Hepatocyte (in vitro differentiated cells and primary cell): ENCODE measurements around the genes DAD1 and MMP14.

DNA sequence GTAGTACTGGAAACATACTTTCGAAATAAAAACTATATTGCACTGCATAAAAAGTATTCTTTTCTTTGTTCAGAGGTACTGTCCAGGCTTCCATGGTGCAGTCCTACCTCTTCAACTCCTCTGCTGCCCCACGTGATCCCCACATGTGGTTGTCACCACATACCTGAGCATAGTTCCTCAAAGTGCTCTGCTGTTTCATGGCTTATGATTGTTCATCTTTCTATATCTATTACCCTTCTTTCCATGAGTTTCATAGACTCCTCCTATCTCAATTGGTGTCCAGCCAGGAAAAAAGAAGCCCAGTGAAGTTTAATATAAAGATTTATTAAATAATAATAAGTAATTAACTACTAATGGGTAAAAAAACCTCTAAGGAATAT, 317.6 kb upstream of the OR4E1 start:
- RAMPAGE, long total RNA = no peak
- RRBS = no CpG with 5 or more reads among the region's 2 CpGs

GRCh38 chr14:22040376-22040764, 366.8 kb upstream of the OR4E1 start:
- RAMPAGE, long total RNA = no peak
- RRBS = no CpG with 5 or more reads among the region's 5 CpGs

DNA sequence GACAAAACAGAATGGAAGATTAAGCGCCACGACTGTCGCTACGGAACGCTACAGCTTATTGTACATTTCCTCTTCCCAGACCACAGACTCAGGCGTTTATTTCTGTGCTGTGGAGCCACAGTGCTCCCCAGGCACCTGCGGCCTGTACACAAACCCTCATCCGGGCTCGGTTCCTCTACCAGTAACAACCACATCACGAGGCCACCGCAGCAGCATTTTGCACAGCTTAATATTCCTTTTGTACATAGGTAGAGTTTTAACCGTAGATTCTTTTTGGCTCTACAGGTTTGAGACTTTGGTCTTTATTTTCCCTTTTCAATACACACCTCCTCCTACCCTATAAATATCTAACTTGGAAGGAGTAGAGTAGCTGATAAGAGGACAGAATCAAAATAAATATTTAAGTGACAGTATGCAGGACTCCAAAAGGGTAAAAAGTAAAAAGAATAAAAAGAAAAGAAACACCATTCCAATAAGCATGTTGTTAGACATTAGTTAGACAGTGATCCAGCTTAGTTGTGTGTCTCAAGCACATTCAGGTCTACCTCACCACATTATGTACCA, 397.6 kb upstream of the OR4E1 start:
- RAMPAGE, long total RNA = no peak
- RRBS = no CpG with 5 or more reads among the region's 12 CpGs

DNA sequence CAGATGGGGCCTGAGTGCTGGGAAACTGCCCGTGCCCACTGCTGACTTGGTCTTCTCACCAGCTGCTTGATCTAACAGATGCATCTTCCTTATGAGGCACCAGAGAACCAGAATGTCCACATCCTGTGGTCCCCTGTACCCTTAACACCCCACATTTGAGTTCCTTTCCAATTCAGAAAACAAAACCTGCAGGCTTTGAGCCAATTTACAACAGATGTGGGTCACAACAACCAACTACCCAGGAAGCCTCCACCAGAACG, 153.9 kb downstream of the DAD1 start:
- RAMPAGE, long total RNA = no peak
- RRBS = no CpG with 5 or more reads among the region's 2 CpGs

GRCh38 chr14:22460441-22460997, 128.5 kb downstream of the DAD1 start:
- RAMPAGE, long total RNA = no peak
- RRBS = no CpG with 5 or more reads among the region's 2 CpGs

DNA sequence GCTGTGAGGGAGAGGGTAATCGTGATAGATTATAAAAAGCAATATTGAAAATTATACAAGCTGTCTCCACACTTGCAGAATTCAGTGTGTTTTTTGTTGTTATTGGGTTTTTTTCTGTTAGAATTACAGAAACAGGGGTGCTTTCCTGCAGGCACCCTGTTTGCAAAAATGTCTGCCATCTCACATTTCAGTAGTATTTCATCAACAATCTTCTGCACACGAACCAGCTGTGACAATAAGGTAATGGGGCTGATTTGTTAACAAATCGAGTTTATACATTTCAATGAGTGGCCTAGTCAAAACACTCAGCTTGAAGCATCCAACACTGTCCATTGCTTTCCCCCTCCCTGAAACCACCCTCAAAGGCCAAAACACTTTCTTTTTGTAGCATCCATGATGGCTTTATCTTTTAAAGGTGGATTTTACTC, 90.2 kb downstream of the DAD1 start:
- RAMPAGE, long total RNA = no peak
- RRBS = no CpG with 5 or more reads among the region's 3 CpGs

DNA sequence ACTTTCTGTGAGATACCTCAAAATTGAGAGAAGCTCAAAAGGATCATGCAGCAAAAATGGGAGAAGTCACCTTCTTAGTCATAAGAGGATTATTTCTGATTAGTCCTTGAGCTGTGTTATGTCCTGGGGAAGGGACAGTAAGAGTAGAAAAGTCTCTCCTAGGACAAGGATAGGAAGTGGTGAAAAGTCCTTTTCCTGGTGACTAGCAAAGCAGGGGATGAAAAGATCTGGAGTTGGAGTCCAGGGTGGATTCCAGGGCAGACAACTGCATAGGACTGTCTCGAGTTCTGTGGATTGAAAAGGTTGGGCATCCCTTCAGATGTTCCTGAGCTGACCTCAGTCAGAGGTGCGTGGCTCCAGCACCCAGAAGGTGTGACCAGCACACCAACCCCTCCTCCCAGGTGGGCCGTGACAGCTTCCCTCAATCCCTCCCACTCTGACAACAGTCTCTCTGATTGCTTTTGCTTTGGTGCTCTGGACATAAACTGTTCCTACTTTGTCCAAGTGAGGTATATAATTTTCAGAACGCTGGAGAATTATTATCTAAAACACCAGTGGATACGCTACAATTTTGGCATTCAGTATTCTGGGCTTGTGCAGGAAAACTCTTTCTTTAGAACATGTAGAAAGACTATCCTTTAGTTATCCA, 88.1 kb downstream of the DAD1 start:
- RAMPAGE, long total RNA = no peak
- RRBS = no CpG with 5 or more reads among the region's 5 CpGs

- RAMPAGE, long total RNA = no peak
- RRBS = no CpG with 5 or more reads among the region's 7 CpGs
These were observed 71.6 kb downstream of the DAD1 start for GRCh38 chr14:22517201-22517989.

- RAMPAGE, long total RNA = no peak
- RRBS = no CpG with 5 or more reads among the region's 6 CpGs
These were observed 33.4 kb downstream of the DAD1 start for GRCh38 chr14:22555449-22556134.

GRCh38 chr14:22556135-22556899, 32.7 kb downstream of the DAD1 start:
- RAMPAGE, long total RNA = no peak
- RRBS = no CpG with 5 or more reads among the region's 24 CpGs

- RAMPAGE, long total RNA = no peak
- RRBS = no CpG with 5 or more reads among the region's 3 CpGs
These were observed 23.3 kb downstream of the DAD1 start for GRCh38 chr14:22565659-22566137.

DNA sequence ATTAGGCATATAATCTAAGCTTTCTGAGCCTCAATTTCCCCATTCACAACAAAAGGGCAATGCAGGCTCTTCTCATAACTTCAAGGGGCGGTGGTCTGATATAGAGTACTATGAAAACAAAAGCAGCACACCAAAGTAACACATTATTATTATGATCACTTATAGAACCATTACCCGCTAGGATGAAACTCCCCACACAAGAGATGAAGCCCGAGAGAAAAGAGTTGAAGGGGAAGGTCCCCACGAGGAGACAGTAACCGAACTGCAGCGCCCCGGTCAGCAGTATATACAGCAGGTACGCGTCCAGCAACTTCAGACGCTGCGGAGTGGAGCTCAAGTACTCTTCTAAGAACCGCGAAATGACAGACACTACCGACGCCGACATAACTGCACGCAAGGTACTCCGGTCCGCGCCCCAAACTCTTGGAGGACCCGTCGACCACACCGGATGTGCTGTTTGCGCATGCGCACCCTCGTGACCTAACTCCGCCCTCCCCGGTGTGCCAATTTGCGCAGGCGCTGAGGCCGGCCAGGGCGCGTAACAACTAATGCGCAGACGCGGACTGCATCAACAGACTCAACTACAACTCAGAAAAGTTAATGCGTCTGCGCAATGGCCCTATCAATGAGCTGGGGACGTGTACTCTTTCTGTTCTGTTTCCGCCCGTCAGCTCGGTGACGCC, at the start of gene DAD1:
DAD1 (minus strand) TSS at position 452 of the 683 bp plus-strand sequence.
- RAMPAGE, long total RNA = start-site peak on the minus strand centred at position 426 of the sequence, 63 bp wide, 2,980 and 1,085 reads in 2 replicates
- RRBS = 2% methylated on average over 6 of the region's 43 CpGs

DNA sequence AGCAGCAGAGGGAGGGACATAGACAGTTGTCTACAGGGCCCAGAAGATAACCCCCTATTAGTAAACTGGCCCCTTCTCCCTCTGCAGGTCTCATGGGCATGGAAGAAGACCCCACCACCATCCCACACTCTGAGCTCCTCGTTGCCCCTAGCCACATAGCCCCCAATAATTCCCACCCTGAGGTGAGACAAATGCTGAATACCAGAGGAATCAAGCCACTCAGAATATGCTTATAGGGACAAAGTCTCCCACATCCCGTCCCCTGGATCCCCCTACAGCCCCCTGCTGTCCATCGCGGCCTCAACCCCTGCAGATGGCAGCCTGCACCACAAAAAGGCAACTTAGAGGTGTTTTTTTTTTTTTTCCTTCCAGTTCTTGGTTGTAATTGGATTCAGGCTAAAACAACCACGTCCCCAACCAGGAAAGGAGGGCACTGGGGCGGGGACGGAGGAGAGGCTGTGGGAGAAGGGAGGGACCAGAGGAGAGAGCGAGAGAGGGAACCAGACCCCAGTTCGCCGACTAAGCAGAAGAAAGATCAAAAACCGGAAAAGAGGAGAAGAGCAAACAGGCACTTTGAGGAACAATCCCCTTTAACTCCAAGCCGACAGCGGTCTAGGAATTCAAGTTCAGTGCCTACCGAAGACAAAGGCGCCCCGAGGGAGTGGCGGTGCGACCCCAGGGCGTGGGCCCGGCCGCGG, at the start of gene MMP14:
MMP14 (plus strand) TSS at position 503 of the 698 bp plus-strand sequence.
- RAMPAGE, long total RNA = start-site peak on the plus strand centred at position 514 of the sequence, 107 bp wide, 209 and 204 reads in 2 replicates
- RRBS = no CpG with 5 or more reads among the region's 22 CpGs

DNA sequence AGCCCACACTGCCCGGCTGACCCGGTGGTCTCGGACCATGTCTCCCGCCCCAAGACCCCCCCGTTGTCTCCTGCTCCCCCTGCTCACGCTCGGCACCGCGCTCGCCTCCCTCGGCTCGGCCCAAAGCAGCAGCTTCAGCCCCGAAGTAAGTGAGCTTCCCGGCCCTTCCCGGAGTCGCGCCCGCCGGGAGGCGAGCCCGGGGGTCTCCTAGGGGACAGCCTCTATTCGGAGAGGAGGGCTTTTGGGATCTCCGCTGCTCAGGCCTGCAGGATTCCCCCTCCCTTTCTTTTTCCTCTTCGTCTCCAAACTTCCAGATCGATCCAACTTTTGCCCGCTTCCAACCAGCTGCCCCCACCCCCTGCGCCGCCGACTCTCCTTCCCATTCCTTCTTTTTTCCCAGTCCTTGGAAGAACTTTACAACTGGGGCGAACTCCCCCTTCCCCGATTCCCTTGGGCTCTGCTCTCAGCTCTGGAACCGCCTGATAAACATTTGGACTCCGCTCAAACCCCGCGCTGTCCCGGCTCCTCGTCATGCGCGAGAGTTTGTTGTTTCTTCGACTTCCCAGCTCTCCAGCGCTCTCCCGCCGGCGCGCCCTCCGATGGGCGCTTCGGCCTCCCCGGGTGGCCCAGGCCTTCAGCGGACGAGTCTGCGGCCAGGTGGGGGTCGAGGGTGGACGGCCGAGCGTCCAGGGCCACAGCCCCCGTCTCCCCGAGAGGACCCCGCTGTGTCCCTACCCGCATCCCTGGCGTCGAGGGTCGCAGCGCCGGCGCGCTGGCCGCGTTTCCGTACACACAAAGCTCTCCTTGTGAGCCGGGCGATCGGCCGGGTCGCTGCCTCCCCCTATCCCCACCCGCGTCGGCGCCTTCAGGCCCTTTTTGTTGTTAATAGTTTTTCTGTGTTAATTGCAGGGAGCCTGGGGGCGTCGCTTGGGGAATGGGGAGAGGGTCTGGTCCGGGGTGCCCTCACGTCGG, 682 bp downstream of the MMP14 start:
- RAMPAGE, long total RNA = no peak
- RRBS = 4% methylated on average over 18 of the region's 84 CpGs

DNA sequence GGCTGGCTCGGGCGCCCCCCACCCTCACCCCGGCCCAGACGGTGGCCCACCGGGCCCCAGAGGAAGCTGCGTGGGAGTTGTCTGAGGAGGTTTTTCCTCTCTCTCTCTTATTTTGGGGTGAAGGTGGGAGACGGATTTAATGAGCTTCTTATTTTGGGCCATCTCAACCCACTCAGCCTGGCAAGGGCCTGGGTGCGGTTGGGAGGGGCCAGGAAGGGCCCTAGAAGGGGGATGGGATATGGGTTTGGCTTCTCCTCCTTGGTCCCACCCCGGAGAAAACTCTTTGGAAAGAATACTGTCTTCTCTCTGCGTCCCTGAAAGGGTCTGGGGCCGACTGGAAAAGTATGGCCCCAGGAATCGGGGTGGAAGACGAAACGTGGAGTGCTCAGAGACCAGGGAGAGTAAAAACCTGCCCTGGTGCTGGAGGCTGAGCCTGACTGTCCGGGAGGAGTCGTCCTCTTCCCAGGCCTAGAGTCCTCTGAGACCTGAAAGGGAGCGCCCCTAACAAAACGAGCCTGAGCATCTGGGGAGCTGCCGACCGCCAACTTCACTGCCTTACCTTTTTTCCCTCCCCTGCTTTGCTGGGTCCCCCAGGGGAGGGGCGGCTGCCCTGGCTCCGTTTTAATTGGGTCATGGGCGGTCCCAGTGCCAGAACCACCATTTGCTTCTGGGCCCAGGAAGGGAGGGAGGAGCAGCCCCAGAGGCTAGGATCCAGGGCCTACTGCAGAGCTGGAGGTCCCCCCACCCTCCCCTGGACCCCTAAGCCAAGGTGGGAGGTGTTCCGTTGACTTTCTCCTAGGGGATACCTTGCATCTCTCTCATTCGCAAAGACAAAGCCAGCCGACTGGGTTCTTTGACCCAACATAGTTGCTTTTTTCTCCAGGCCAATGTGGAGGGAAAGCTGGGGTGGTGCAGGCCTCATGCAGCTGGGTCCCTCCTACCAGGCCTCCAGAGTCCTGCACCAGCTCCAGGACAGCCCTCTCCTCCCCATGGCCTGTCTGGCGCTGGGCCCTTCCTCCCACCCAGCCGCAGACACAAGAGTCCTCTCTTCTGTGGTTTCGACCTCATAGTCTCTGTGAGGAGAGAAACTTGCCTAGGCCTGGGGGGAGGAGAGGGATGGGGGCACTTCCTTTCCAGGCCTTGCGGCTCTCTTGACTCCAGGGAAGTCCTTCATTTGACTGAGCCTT, 1.8 kb downstream of the MMP14 start:
- RAMPAGE, long total RNA = no peak
- RRBS = 18% methylated on average over 3 of the region's 30 CpGs

DNA sequence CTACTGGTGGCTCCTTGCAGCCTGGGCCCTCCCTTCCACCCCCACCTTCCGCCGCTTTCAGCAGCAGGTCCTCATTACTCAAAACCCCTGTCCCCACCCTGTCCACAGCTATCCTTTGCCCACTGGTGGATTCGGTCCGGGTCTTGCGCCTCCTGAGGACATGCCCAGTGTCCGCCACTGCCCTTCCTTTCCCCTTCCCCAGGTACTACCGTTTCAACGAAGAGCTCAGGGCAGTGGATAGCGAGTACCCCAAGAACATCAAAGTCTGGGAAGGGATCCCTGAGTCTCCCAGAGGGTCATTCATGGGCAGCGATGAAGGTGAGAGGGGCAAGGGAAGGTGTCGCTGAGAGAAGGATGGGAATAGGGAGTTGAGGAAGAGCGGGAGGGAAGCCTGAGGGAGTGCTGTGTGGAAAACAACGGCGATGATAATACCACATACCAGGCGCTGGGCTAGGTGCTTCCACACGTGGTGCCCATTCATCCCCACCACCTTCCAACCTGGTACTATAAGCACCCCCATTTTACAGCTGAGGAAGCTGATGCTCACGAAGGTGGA, 8.7 kb downstream of the MMP14 start:
- RAMPAGE, long total RNA = no peak
- RRBS = no CpG with 5 or more reads among the region's 17 CpGs

GRCh38 chr14:22847586-22848704, 11.6 kb downstream of the MMP14 start:
- RAMPAGE, long total RNA = no peak
- RRBS = no CpG with 5 or more reads among the region's 20 CpGs

DNA sequence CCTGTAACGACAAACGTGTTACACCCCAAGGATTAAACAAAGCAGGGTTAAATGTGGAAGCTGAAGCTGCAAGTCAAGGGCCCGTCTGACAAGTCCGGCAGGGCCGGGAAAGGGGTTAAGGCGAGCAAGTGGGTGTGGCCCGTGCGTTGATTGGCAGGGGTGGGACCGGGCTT, 90 bp upstream of the LRP10 start:
- RAMPAGE, long total RNA = no peak
- RRBS = 2% methylated on average over 5 of the region's 9 CpGs

DNA sequence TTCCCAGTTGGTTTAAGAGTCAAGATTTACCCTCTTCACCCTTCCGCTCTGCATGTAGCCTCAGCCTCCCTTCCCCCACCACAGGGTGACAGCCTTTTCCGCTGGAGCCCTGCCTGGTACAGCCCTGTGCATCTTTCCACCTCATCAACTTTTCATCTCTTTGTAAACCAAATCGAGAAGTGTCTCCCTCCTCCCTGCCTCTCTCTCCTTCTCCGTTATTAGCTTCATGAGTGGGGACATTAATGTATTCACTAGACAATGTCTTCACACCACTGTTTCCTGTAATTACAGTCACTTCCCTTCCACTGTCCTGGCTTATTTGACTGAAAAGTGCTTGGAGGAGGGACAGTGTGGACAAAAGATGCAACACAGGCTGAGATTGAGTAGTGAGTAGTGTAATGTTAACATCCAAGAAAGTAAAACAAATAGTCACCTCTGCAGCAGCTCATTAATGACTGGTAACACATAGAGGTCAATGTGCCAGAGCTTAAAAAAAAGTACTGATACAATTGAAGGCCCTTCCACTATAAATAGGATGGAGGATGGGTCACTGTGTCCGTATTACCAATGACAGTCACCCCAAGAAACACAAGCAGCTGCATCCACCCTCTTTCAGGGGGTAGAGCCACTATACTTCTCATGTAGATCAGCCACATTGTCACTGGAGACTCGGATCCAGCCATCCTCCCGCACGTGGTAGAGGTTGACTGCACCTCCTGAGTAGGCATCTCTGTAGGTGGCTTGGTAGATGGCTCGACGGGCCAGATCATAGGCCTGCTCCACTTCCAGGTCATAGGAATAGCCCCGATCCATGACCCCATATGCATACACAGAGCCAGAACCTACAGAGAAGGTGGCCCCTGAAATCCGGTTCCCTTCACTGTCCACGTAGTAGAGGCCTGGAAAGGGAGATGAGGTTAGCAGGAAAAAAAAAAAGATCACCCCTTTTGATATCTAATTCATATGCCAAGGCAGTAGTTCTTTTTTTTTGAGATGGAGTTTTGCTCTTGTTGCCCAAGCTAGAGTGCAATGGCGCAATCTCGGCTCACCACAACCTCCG, 8.9 kb downstream of the PSMB5 start:
- RAMPAGE, long total RNA = no peak
- RRBS = no CpG with 5 or more reads among the region's 16 CpGs

DNA sequence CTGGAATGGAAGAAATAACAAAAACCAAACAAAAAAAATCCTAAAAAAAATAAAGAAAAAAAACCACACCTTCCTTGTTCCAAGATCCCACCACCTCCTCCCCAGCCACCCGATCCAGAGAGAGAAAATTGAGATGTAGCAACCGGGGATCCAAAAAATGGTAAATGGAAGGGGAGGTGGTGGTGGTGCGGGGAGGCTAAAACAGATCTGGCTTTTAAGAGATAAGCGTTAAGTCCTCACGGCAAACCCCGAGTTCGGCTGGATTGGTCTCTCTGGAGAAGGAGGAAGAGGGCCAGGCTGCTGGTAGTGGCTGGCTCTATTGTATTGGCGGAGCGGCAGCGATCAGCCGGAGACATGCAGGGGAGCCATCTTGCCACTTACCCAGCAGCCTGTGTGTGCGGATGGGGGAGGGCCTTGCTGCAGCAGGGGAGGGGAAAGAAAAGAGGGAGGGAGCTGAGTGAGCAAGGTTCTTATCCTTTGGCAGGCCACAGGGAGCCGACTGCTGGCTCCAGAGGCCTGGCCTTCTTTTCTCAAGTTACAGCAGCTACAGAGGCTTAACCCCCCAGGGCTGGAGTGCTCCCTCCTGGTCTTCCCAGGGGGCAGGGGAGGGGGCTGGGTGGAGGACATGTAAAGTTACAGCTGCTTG, 14.0 kb upstream of the CDH24 start:
- RAMPAGE, long total RNA = no peak
- RRBS = no CpG with 5 or more reads among the region's 13 CpGs